GM23338 (cell line): ENCODE measurements around the genes ZSCAN5C, ZNF416 and ZNF587B.

DNA sequence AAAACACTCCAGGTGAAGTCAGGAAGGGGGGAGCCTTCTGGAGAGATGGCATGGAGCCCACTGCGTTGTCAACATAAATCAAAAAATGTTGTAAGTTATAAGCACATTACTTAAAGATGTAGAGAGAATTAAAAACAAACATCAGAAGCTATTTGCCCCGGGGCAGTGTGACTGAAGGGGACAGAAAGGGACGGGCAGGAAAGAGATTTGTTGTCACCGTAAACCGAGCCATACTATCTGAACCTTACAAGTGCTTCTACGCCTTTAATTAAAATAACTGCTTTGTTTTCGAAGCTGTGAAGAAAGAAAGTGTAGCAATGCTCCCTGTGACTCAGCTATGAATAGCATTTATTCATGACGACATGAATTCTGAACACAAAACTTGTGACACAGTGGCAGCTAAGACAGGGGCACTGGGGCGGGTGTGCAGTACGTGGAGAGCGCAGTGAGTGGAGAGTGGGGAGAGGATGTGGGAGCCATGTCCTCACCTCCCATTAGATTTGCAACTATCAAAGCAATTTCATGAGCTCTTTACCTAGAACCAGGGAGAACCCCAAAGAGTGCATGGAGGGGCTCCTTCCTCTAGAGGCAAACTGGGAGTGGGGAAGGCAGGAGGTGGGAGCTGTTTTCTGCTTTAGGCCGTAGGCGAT lies 30.0 kb downstream of the ZNF787 start:
- PRO-cap: no peak
- RAMPAGE, long total RNA: no peak

GRCh38 chr19:56112109-56112996 lies 8.7 kb downstream of the ZNF787 start:
- PRO-cap: no peak
- RAMPAGE, long total RNA: no peak

- PRO-cap: bidirectional peak, plus-strand start at chr19:56153789, minus-strand start at chr19:56153618
- RAMPAGE, long total RNA: no peak
These were observed 12.5 kb downstream of the ZNF444 start for GRCh38 chr19:56153261-56154307.

- PRO-cap: no peak
- RAMPAGE, long total RNA: no peak
These were observed at the start of gene ZSCAN5C for GRCh38 chr19:56201914-56202554. ZSCAN5C (plus strand) TSS chr19:56202273.

GRCh38 chr19:56216829-56218047 lies 15.2 kb downstream of the ZSCAN5C start:
- PRO-cap: bidirectional peak, plus-strand start at chr19:56217095, minus-strand start at chr19:56216912; bidirectional peak, plus-strand start at chr19:56217240, minus-strand start at chr19:56217144; bidirectional peak, plus-strand start at chr19:56217448, minus-strand start at chr19:56217498; bidirectional peak, plus-strand start at chr19:56217728, minus-strand start at chr19:56217689; unidirectional peak, minus-strand start at chr19:56217933
- RAMPAGE, long total RNA: no peak

DNA sequence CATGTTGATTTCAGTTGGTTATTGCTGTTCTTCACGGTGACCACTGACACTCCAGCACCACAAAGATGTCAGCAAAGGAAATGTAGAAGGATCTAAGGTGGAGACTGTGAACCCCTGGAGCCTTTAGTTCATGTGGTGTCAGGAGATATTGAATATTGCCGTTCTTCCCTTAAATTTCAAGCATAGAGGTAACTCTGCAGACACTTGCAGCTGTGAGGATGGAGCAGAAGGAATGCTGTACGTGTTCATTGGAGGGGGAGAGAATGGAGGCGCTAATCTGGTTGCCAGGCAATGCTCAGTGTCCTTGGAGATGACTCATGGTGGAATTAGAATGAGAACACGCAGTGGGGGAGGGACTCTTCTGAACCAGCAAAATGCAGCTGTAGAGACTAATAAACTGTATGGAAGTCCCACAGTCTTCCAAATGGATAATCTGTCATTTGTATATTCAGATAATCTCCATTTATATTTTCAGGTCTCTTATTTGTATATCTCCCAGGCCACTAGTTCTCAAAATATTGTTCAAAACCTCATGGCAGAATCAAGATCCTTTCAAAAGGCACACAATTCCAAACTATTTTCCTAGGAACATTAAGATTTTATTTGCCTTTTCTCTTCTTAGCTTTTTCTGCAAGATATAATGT lies 21.0 kb upstream of the ZNF835 start:
- PRO-cap: no peak
- RAMPAGE, long total RNA: no peak

DNA sequence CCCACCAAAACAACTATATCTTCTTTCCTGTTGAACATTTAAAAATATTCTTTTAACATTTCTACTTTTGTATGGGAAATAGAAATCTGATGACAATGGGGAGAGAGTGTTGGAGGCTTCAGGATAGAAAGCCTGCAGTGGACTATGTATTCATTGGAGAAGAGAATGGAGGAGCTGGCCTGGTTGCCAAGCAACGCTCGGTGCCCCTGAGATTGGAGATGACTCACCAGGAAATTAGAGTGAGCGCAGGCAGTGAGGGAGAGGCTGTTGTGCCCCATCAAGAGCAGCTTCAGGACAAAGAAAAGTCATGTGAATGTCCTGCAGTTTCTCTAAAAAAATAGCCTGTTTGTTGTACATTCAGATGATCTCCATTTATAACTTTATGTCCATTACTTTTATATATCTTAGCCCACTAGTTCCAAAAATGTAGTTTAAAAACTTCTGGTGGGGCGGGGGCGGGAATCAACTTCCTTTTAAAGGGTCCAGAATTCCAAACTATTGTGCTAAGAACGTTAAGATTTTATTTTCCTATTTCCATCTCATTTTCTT lies 48.8 kb upstream of the ZNF835 start:
- PRO-cap: no peak
- RAMPAGE, long total RNA: no peak

DNA sequence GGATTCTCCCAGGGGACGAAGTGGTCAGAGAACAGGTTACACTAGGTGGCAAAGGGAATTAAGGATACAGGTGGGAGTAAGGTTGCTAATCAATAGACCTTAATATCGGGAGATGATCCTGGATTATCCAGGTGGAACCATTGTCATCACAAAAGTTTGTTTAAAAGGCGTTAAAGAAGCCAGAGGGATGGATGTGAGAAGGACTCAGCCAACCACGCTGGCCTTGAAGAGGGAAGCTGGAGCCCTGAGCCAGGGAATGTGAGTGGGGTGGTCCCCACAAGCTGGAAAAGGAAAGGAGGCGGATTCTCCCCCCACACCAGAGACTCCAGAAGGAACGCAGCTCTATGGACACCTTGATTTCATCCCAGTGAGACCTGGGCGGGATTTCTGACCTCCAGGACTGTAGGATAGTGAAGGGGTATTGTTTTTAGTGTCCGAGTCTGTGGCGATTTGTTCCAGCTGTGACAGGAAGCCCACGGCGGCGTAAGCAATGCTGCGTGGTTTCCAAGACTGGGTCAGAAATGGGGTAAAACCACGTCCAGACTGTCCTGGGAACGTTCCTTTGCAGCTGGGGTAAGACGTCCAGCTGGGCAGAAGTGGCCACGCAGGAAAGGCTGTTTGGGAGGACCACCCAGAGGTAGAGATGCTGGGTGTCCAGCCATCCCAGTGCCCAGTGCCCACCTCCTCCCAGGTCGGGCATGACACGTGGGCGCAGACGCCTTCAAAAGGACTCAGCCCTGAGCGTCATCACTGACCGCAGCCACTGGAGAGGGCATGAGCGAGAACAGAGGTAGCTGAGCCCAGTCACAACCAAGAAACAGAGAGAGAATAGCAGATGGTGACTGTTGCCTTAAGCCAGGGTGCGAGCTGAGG lies 125.4 kb upstream of the USP29 start:
- PRO-cap: no peak
- RAMPAGE, long total RNA: no peak

GRCh38 chr19:57192119-57192646 lies 883 bp downstream of the ZNF264 start:
- PRO-cap: bidirectional peak, plus-strand start at chr19:57192306, minus-strand start at chr19:57192201
- RAMPAGE, long total RNA: no peak

DNA sequence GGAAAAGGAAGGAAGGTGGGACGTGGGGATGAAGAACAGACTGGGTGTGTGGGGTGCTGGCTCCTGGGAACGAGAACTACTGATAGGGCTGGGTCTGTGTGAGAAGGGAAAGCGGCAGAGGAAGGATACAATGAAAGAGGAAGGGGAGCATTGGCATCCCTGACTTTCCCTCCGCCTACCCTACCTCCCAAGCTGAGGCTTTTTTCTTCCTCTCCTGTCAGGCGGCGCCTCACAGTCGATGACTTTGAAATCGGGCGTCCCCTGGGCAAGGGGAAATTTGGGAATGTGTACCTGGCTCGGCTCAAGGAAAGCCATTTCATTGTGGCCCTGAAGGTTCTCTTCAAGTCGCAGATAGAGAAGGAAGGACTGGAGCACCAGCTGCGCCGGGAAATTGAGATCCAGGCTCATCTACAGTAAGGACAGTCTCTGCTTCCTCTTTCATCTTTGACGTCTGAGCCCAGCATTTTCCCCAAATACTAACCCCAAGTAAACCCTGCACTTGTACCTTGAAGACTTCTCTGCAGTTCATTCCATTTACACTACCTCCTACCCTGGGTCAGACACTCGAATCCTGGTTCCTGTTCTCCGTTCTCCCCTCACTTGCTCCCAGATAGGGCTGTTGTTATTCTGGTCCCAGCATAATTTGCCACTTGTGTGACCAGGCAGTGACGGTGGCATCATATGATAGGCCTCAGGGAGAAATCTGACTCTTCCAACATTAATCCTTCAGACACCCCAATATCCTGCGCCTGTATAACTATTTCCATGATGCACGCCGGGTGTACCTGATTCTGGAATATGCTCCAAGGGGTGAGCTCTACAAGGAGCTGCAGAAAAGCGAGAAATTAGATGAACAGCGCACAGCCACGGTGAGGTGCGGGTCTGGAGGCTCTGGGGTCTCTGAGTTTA lies 1.2 kb downstream of the AURKC start:
- PRO-cap: no peak
- RAMPAGE, long total RNA: no peak

DNA sequence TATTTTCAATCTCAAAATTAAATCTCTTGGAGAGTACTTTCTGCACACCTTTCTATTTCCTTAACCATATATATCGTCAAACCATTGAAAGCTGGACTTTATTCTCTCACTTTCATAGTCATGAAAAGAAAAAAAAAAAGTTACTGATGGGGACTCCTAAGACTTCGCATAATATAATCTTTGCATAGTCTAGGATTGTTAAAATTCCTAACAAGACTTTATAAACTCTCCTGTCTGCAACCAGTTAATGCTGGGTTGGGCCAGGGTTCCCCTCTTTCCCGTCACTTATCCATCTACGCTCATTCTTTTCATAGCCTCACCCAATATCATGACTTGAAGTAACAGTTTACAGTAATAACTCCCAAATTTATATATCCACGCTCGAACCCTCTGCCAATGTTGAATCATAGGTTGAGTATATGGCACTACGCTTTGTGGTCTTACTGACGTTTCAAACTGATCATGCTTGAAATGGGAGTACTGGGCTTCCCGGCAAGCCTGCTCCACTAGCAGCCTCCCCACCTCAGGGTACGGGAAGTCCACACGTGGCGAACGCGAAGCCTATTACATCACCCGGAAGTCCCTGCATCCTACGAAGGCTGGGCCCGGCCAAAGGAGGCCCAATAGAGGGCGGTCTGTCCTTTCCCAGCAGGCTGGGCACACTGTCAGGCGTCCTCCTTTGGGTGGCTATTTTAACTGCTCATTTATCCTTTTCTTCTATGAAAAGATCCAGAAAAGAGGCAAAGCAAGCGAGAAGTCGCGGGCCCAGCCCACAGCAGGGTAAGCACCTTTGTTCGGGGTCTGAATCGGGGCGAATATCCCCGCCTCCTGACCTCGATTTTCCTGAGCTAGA lies 714 bp upstream of the ZNF460 start:
- PRO-cap: bidirectional peak, plus-strand start at position 640 of the sequence, minus-strand start at position 525 of the sequence
- RAMPAGE, long total RNA: no peak

DNA sequence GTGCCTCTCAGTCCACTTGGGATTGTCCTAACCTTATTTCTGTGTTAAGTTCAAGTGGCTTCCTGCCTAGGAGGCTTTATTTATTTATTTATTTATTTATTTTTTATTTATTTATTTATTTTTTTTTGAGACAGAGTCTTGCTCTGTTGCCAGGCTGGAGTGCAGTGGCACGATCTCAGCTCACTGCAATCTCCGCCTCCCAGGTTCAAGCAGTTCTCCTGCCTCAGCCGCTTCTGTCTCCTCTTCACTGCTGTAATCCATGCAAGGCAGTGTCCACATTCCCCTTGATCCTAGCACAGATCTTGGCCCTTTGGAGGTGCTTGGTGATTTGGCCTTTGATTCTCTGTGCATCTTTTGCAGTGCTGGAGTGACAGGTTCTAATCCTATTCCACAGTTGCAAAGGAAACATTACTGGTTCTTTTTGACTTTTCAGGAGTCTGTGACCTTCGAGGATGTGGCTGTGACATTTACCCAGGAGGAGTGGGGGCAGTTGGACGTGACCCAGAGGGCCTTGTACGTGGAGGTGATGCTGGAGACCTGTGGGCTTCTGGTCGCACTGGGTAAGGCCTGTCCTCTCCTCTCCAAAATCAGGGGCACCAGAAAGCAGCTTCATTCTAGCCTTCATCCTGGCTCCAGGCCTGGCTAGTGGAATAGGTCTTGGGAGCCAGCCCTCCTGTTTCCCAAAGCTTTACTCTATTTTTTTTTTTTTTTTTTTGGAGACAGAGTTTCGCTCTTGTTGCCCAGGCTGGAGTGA lies 4.0 kb downstream of the ZNF460 start:
- PRO-cap: no peak
- RAMPAGE, long total RNA: no peak

- PRO-cap: unidirectional peak, plus-strand start at chr19:57317561
- RAMPAGE, long total RNA: no peak
These were observed 2.8 kb upstream of the ZNF543 start for GRCh38 chr19:57317480-57317960.

- PRO-cap: bidirectional peak, plus-strand start at chr19:57578468, minus-strand start at chr19:57578398; bidirectional peak, plus-strand start at chr19:57578673, minus-strand start at chr19:57578712; bidirectional peak, plus-strand start at chr19:57579077, minus-strand start at chr19:57578842
- RAMPAGE, long total RNA: no peak
These were observed at the start of gene ZNF416 for GRCh38 chr19:57577981-57579224. ZNF416 (minus strand) TSS chr19:57578911.

DNA sequence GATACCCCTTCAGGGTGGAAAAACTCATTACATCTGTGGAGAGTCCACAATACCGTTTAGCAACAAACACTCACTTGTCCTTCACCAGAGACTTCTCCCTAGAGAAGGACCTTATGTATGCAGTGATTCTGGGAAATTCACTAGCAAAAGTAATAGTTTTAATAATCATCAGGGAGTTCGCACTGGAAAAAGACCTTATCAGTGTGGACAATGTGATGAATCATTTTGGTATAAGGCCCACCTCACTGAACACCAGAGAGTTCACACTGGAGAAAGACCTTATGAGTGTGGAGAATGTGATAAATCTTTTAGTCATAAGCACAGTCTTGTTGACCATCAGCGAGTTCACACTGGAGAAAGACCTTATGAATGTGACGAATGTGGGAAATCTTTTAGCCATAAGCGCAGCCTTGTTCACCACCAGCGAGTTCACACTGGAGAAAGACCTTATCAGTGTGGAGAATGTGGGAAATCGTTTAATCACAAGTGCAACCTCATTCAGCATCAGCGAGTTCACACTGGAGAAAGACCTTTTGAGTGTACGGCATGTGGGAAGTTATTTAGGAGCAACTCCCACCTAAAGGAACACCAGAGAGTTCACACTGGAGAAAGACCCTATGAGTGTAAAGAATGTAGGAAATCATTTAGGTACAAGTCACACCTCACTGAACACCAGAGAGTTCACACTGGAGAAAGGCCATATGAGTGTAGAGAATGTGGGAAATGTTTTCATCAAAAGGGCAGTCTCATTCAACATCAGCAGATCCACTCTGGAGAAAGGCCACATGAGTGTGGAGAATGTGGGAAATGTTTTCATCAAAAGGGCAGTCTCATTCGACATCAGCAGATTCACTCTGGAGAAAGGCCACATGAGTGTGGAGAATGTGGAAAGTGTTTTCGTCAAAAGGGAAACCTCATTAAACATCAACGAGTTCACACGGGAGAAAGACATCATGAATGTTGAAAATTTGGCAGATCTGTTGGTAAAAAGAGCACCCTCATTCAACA lies 7.4 kb downstream of the ZNF776 start:
- PRO-cap: no peak
- RAMPAGE, long total RNA: no peak

DNA sequence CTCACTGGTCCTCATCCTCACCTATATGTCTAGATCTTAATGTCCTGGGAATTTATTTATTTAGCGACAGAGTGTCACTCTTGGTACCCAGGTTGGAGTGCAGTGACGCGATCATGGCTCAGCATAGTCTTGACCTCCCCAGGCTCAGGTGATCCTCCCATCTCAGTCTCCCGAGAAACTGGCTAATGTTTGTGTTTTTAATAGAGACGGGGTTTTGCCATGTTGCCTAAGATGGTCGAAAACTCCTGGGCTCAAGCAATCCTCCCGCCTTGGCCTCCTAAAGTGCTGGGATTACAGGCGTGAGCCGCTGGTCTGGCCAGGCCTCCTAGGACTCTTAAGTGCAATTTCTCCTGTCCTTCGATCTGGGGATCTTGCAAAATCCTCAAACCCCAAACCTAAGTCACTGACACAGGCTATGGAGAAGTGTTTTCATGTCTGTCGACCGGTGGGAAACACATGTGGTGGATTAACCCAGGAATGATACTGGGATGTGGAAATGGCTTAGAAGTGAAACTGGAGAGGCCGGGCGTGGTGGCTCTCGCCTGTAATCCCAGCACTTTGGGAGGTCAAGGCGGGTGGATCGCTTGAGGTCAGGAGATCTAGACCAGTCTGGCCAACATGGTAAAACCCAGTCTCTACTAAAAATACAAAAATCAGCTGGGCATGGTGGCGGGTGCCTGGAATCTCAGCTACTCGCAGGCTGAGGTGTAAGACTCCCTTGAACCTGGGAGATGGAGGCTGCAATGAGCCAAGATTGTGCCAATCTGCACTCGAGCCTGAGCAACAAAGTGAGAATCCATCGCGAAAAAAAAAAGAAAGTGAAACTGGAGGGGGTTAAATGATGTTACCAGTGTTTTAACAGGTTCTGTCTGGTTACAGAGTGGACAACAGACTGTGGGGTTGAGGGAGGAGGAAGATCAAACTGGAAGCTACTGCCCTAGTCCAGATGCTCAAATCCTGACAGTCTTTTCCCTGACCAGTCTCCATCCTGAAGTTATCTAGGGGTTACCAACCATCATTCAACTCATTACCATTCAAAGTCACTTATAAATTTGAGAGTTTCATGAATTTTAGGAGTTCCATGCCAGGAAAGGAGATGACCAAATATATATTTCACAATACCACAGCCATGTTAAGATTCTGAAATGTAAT lies 18.1 kb downstream of the ZNF586 start:
- PRO-cap: no peak
- RAMPAGE, long total RNA: no peak

DNA sequence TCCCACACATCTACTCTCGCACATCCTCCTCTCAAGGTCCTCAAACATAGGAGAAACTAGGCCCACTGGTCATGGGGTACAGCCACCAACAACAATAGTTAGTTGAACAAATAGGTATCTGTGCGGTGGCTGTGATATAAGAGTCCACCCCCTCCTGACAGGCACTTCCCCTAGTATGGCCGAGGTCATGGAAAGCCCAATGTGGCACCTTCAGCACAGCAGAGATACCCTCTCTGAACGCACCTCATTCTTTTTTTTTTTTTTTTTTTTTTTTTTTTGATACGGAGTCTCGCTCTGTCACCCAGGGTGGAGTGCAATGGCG lies 1.3 kb downstream of the ZNF552 start:
- PRO-cap: no peak
- RAMPAGE, long total RNA: no peak

GRCh38 chr19:57829607-57830956 lies at the start of gene ZNF587B:
ZNF587B (plus strand) TSS chr19:57830299.
- PRO-cap: bidirectional peak, plus-strand start at chr19:57830312, minus-strand start at chr19:57830094; bidirectional peak, plus-strand start at chr19:57830514, minus-strand start at chr19:57830513
- RAMPAGE, long total RNA: no peak

DNA sequence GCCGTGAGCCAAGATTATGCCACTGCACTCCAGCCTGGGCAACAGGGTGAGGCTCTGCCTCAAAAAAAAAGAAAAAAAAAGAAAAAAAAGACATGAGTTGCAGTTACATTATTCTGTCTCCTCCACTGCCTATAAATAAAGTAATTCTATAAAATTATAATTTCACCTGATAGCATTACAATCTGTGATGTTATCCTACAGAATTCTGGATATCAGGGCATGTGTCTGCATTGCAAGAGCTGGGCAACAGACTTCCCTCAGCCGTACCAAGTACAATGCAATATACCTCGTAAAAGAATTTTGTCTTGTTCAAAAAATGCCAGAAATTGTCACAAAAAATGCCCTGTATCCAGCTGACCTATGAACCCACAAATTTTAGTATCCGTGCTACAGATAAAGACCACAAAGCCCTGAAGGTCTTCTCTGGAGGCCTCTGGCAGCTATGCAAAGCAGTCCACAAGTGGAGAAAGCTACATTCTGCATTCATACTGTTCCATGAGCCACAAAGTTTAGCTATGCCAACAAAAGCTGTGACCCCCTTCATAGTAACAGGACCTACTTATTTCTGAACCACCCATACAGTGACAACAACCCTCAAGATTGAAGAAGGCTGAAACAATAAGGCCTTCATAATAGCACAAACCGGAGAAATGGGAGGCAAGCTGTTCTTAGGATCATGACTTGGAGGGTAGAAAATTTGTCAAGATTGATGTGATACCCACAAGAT lies 17.8 kb downstream of the ZNF814 start:
- PRO-cap: no peak
- RAMPAGE, long total RNA: no peak

DNA sequence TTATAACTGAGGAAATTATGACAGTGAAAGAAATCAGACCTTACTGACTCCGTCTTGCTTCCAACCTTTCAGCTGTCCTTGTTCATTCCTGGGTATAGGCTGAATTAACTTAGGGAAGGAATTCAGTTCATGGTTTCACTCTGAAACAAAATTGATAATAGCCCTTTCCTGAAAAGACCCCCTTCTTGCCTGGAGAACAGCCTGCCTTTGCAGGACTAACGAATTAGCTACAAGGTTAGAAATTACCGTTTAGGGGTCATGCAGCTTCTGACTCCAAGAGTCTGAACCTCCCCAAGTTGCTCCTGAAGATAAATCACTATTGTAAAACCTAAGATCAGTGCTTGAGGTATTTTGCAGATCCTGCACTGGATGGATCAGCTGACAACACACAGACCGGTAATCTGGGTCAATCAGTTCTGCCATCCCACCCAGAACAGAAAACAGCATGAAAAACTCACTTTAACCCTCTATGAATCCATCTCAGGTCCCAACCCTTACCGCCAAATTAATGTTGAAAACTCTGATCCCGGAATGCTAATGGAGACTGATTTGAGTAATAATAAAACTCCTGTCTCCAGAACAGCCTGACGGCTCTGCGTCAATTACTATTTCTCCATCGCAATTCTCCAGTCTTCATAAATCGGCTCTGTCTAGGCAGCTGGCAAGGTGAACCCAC lies 728 bp downstream of the ZNF417 start:
- PRO-cap: no peak
- RAMPAGE, long total RNA: no peak